Sigmoid colon (tissue), 4 donors: ENCODE measurements around a stretch of chr9.

- PRO-cap: no peak
- RAMPAGE, long total RNA, 4 experiments: no peak in any of the 4 experiments
Observed at GRCh38 chr9:90804320-90804682, 2.7 kb downstream of the SYK start.

DNA sequence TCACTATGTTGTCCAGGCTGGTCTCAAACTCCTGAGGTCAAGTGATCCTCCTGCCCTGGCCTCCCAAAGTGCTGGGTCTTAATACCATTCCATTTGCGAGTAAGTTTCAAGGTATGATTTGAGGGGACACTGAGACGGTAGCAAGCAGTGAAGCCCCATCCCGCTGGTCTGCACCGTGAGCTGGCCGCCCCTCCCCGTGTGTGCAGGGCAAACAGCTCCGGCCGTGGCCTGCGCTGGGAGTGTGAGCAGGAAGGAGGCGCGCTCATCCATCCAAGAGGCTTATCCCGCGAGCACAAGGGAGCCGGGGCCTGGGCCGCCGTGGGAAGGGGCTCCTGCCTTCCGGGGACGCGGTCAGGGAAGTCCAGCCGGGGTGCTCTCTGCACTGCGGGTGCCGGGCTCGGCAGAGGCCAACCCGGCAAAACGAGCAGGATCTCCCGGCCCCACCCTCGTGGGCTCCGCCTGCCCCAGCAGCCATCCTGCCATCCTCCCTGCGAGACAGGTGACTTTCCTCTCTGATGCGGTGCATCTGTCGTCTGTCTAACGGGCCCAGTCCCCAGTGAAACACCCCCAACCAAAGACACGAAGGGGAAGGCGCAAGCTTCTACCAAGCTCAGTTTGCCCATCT, 244.3 kb downstream of the AUH start:
- PRO-cap: no peak
- RAMPAGE, long total RNA, 4 experiments: no peak in any of the 4 experiments

DNA sequence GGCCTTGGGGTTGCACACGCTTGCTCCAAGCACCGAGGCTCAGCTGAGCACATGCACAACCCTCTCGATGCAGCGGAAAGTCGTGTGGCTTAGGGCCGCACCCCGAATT, 167.8 kb downstream of the AUH start:
- PRO-cap: no peak
- RAMPAGE, long total RNA, 4 experiments: no peak in any of the 4 experiments

DNA sequence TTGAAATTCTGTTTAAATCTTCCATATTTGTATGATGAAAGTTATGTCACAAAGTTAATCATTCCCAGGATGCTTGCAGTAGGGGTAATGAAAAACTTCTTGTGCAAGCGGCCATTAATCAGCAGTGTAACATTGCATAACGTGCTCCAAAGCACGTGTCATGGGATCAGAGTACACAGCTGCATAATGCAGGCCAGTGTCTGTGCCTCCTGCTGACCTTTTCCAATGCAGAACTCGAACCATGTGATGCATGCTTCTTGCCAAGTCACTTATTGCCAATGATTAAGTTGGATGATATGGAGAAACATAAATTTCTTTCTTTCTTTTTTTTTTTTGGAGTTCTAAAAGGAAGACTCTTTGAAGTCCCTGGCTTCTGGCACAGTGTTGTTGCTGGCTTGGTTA, 164.5 kb downstream of the AUH start:
- PRO-cap: no peak
- RAMPAGE, long total RNA, 4 experiments: no peak in any of the 4 experiments

DNA sequence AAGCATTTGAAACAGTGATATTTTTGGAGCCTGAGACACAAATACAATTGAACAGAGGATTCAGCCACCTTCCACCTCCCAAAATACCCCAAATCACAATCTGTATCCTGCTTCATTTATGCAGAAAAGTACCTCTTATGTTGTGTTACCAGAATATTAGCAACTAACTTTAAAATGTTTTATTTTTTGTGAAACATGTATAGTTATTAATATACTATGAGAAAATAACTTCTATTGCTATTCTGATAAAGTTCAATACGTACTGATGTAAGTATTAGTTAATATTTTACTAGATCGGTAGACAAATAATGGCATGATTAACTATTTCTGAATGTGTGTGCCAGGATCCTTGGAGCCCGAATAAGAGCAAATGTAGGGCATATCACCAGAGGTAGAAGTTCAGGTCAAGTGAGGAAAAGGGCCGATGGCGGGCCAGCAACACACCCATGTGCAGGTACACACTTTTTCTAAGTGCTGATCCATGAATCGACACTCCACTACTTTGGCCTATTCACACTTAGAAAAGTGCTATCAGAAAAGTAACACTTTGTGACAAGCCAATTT, 150.5 kb downstream of the AUH start:
- PRO-cap: no peak
- RAMPAGE, long total RNA, 4 experiments: no peak in any of the 4 experiments

DNA sequence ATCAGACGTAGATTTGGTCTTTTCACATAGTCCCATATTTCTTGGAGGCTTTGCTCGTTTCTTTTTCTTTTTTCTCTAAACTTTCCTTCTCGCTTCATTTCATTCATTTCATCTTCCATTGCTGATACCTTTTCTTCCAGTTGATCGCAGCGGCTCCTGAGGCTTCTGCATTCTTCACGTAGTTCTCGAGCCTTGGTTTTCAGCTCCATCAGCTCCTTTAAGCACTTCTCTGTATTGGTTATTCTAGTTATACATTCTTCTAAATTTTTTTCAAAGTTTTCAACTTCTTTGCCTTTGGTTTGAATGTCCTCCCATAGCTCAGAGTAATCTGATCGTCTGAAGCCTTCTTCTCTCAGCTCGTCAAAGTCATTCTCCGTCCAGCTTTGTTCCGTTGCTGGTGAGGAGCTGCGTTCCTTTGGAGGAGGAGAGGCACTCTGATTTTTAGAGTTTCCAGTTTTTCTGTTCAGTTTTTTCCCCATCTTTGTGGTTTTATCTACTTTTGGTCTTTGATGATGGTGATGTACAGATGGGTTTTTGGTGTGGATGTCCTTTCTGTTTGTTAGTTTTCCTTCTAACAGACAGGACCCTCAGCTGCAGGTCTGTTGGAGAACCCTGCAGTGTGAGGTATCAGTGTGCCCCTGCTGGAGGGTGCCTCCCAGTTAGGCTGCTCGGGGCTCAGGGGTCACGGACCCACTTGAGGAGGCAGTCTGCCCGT, 131.4 kb downstream of the AUH start:
- PRO-cap: no peak
- RAMPAGE, long total RNA, 4 experiments: no peak in any of the 4 experiments

DNA sequence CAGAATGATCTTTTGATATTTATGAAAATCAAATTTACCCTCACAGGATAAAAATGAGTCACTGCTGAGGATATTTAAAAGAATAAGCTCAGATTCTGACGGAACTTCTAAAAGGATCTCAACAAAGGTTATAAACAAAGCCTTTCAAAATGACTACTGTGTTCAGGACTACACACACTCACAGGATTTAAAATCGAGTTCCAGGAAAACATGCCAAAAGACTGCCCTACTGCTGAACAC, 75.7 kb downstream of the AUH start:
- PRO-cap: no peak
- RAMPAGE, long total RNA, 4 experiments: no peak in any of the 4 experiments

DNA sequence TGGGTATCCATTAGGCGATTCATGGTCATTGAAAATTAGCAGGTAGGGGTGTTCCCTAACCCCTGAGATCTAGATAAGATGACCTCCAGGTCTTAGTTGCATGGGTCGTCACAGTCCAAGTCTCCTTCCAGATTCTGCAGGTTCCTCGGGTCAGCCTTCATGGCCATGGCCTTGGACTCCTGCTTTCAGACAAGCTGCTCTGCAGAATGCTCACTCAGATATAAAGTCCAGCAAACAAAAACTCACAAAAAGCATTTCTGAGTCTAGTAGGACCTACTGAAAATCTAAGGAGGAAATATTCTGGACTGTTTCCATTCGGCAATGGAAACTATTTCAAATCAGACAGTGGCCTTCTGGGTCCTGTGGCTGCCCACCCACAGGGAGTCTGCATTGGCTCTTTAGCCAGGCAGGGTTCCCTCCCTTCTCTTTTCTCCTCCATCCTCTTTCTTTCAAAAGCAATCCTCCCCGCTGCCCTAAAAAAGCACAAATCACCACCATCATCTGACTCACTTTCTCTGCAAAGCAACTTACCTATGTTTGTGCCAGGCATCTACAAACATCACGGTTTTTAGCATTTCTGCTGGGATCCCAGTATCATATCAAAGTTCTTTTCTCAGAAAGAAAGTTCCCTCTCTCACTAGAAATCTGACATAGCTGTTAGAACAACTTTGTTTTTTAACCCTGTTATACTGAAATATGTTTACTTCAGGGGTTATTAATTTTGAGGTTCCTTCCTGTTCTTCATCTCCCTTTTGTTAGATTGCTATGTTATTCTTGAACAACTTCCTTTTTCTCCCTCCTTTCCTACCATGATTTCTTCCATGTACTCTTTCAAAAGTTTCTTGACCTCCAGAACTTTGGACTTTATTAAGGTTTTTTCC, 20.3 kb downstream of the NFIL3 start:
- PRO-cap: no peak
- RAMPAGE, long total RNA, 4 experiments: no peak in any of the 4 experiments

GRCh38 chr9:91419165-91420277, 4.1 kb downstream of the NFIL3 start:
- PRO-cap: no peak
- RAMPAGE, long total RNA, 4 experiments: no peak in any of the 4 experiments

GRCh38 chr9:91796324-91796699, 153.7 kb downstream of the ROR2 start:
- PRO-cap: no peak
- RAMPAGE, long total RNA, 4 experiments: no peak in any of the 4 experiments

GRCh38 chr9:92313202-92313714, 11.9 kb downstream of the NOL8 start:
- PRO-cap: no peak
- RAMPAGE, long total RNA, 4 experiments: no peak in any of the 4 experiments

- PRO-cap: no peak
- RAMPAGE, long total RNA, 4 experiments: no peak in any of the 4 experiments
Observed at GRCh38 chr9:92405755-92406469, 1.5 kb upstream of the OGN start.

- PRO-cap: bidirectional peak, plus-strand start at chr9:92464219, minus-strand start at chr9:92464053; unidirectional peak, plus-strand start at chr9:92464219
- RAMPAGE, long total RNA, 4 experiments: no peak in any of the 4 experiments
Observed at GRCh38 chr9:92463765-92464506, 39.7 kb upstream of the OMD start.

- PRO-cap: no peak
- RAMPAGE, long total RNA, 4 experiments: no peak in any of the 4 experiments
Observed at GRCh38 chr9:92506041-92506912, 29.5 kb downstream of the ECM2 start.

- PRO-cap: no peak
- RAMPAGE, long total RNA, 4 experiments: start-site peak on the plus strand in 1 of 4 experiments, at chr9:92964025-92964339 at its widest, 26 reads per replicate
Observed at GRCh38 chr9:92963683-92964802, 16.7 kb downstream of the FGD3 start.

GRCh38 chr9:93049588-93049927, 8.9 kb upstream of the SUSD3 start:
- PRO-cap: no peak
- RAMPAGE, long total RNA, 4 experiments: no peak in any of the 4 experiments

DNA sequence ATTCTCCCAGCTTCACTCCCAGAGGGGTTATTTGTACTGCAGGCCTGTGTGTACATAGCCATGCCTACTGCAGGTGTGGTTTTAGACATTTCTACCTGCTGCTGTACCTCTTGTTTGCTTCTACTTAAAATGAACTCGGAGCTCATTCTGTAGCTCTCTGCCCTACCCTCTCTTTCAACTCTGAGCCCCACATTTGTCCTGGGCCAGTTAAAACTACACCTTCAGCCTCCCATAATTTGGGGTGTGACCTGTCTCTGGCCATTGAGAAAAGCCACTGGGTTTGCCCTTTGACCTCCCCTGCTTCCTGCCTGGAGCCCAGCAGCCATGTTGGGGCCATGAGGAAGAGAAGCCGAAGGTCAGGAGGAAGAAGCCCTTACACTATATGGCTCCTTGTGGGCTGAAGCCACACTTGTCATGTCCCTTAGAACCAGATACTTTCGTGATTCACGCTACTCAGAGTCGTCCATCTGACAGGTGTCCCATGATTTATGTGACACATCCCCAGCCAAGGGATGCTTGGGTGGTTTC, 9.4 kb upstream of the CARD19 start:
- PRO-cap: no peak
- RAMPAGE, long total RNA, 4 experiments: no peak in any of the 4 experiments

DNA sequence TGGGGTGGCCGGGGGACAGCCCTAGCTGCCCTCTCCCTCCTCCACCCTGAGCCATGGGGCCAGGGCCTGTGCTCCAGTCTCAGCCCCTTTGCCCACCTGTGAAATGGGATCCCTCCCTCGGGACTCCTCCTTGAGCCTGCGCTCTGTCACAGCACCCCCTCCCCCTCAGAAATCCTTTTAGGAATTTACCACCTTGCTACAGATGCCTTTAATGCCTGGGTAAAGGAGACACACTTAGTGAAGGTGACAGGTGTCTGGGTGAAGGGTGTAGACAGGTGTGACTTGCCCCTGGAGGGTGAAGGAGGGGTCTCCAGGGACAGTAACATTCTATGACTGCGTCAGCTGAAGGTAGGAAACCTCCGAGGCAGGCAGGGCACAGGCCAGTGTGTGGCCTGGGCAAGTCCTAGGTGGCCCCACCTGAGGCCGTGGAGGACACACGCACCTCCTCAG, 18.0 kb downstream of the CARD19 start:
- PRO-cap: no peak
- RAMPAGE, long total RNA, 4 experiments: no peak in any of the 4 experiments

- PRO-cap: no peak
- RAMPAGE, long total RNA, 4 experiments: no peak in any of the 4 experiments
Observed at GRCh38 chr9:93119759-93120480, 14.1 kb downstream of the NINJ1 start.

- PRO-cap: no peak
- RAMPAGE, long total RNA, 4 experiments: no peak in any of the 4 experiments
Observed at GRCh38 chr9:93137968-93138821, 4.1 kb upstream of the NINJ1 start.